Gastrocnemius medialis (tissue), 3 donors: ENCODE measurements around a stretch of chr13.

DNA sequence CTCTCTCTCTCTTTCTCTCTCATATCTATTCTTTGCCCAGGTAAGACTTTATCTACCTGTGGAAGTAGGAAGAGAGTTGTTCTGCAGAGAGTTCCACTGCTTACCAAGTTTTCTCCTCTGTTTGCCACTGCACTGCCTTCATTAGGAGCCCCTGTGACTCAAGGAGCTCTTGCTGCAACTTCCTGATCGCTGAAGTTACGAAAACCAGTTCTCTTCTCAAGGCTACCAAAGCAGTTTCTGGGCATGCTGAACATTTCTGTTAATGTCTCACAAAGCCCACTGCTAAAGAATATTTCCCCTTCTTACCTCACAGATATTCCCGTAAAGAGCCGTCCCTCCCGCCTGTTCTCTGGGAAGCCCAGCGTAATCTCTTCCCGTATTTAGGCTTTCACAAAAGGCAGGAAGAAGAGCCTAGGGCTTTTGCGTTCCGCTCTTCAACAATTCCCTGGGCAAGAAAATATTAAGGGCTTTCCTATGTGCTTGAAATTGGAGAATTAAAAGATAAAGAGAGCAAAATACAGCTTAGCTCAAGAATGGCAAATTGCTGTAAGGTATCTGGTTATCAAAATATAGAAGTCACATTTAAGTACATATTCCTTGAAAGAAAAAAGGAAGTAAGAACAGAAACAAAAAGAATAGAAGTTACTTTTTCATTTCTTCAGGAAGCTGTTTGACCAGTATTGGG is 82.7 kb upstream of the OXGR1 start:
- PRO-cap: no peak
- RAMPAGE, long total RNA, 3 experiments: no peak in any of the 3 experiments

DNA sequence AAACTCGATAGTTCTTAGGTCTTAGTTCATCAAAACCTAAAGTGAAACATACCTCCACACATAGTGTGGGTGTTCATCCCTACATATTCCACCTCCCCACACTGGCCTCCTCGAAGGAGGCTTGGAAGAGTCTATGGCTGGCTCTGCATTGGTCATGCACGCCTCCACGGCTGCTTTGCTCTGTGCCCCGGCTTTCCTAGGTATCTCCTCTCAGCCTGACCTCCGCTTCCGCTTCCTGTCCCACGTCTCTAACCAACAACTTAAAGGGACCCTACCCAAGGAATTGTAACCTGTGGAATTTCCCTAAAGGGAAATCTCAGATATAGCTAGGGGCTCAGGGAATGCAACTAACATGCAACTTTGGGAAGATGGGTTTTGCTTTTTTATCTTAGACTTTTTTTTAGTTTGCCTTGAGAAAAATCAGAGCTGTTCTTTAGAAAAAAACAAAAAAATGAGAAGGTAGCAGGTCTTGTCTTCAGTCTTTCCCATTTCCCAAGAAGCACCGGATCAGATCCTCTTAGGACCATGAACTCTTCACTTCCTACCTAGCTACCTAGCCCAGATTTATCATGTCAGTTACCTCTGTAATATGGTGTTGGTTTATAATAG is 79.6 kb upstream of the MBNL2 start:
- PRO-cap: unidirectional peak, minus-strand start at position 177 of the sequence
- RAMPAGE, long total RNA, 3 experiments: no peak in any of the 3 experiments

DNA sequence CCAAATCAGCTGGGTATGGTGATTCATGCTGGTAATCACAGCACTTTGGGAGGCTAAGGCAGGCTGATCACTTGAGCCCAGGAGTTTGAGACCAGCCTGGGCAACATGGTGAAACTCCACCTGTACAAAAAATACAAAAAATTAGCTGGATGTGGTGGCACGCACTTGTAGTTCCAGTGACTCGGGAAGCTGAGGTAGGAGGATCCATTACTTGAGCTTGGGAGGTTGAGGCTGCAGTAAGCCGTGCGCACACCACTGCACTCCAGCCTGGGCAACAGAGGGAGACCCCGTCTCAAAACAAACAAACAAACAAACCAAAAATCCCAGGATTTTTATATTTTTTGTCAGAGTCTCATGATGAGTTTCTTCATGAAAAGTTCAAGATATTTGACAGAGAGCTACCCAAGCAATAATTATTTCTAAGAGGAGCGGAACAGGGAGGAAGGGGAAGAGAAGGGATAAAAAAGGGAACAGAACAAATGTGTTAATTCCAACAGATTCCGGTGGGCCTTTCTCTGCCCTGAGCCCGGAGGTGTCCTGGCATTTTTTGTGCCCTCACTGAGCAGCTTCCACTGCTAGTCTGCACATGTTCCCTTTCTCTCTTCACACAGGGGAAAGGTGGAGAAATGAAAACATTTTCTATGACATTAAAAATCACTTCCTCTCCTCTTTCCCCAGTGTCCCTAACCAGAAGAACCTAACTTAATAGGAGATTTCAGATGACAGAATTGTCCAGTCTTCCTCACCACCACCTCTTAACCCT is 83.5 kb downstream of the MBNL2 start:
- PRO-cap: no peak
- RAMPAGE, long total RNA, 3 experiments: no peak in any of the 3 experiments

GRCh38 chr13:97344663-97344988 is 89.3 kb upstream of the RAP2A start:
- PRO-cap: unidirectional peak, plus-strand start at chr13:97344891
- RAMPAGE, long total RNA, 3 experiments: no peak in any of the 3 experiments

- PRO-cap: bidirectional peak, plus-strand start at chr13:97433463, minus-strand start at chr13:97432976
- RAMPAGE, long total RNA, 3 experiments: no peak in any of the 3 experiments
These were observed 1.3 kb upstream of the RAP2A start for GRCh38 chr13:97432653-97433067.

DNA sequence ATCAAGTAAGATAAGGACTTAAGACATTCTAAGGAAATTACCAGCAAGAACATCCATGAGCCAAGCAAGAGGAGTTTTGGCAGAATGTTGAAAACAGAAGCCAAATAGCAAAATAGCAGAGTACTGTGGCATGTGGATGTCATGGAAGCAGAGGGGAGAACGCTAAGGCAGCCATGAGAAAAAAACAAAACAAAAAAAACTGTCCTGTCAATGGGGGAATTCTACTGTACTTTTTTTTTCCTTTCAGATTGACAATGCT is 104.4 kb downstream of the RAP2A start:
- PRO-cap: no peak
- RAMPAGE, long total RNA, 3 experiments: no peak in any of the 3 experiments

- PRO-cap: no peak
- RAMPAGE, long total RNA, 3 experiments: no peak in any of the 3 experiments
These were observed 14.4 kb downstream of the IPO5 start for GRCh38 chr13:97967942-97968288.

DNA sequence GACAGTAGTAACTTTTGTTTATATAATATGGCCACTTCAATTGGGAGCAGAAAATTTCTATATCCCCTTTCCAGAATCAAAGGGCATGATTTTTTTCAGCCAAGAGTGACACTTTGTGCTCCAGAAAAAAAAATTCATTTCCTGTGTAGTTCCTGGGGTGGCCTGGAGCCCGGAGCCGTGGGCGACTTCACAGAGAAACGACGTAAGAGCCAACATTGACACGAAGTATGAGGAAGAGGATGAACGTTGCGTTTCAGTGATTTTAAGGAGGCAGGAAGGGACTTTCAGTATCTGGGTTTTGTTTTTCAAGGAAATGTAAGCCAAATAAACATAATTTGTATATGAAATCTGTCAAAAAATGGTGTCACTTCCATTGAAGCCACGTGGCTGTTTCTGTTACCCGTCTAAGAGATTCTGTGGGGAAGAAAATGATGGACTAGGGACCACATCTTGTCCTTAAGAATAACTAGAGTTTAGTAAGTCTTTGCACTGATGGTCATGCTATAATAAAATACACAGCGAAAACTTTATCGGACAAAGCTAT is 187.5 kb downstream of the STK24 start:
- PRO-cap: no peak
- RAMPAGE, long total RNA, 3 experiments: no peak in any of the 3 experiments

DNA sequence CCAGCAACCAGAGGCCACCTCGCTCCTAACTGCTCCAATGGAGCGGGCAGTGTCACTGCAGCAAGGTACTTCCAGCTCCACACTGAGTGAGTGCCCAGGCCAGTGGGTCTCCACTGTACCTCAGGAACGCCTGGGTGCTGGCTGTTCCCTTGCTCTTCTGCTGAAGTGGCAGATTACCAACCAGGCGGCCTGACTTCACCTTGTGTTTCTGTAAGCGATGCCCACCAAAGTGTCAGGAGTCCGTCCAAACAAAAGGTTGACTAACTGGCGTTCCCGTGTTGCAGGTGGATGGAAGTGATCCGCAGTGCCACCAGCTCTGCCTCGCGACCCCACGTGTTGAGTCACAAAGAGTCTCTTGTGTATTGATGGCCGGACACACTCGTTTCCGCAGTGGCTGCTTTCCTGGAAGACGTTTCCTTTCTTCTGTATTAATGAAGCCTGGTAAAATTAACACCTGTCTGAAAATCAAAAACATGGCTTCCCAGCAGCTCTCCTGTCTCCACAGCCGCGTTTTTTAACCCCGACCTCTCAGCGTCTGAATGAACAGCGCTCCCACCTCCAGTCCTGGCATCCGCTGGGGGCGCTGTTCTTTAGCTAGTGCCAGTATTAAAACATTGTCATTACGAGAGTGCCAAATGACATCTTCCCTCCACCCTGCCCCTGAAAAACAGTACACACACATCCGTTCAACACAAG is 128.8 kb downstream of the STK24 start:
- PRO-cap: no peak
- RAMPAGE, long total RNA, 3 experiments: no peak in any of the 3 experiments

DNA sequence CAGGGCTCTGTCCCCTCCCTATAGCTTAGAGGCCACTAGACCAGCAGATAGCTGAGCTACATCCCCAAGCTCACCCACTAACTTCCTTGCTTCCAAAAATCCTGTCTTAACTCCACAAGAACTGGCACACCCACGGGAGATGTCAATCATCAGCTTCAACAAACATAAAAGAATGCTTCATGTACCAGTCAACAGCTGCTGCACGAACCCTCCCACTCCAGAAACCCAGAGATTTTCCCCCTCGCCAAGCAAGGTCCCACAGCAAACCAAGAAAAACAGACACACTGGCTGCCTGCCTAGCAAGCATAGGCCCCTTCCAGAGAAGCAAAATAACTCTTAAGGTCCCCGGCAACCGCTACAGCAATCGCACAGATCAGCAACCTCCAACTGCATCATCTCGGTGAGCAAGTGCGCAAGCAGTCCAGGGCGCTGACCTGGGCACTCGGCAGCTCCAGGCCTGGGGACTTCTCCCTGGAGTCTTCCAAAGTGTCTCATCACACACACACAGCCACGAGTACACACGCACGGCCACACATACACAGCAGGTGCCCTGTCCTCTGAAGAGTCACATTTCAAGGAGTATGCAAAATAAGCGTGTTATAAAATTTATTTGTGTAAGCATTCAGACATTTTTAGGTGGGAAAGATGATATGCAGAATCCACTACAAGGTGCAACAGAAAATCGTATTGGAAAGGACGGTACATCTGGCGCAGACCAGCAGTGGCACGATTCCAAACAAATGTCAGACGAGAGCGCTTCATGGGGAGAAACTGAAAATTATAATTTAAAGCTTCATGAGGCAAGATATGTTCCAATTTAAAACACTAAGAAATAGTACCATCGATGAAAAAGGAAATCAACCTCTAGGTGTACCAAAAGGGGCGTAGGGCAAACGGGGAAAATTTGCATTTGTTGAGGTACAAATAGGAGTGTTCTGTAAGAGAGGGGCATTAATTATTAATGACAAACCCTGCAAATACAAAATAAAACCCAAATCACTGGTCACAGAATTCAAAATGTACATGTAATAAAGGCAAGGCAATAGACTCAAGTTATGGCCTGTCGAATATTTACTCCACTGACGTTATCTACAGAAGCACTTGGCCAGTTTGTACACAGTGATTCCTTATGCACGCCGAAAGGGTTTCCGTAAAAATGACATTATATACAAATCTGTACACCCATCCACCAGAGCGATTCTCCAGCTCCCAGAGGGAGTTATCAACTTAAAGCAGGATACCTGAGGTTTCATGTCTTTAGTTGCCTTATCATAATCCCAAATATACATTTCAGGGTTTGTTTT is 124.9 kb downstream of the STK24 start:
- PRO-cap: no peak
- RAMPAGE, long total RNA, 3 experiments: no peak in any of the 3 experiments

DNA sequence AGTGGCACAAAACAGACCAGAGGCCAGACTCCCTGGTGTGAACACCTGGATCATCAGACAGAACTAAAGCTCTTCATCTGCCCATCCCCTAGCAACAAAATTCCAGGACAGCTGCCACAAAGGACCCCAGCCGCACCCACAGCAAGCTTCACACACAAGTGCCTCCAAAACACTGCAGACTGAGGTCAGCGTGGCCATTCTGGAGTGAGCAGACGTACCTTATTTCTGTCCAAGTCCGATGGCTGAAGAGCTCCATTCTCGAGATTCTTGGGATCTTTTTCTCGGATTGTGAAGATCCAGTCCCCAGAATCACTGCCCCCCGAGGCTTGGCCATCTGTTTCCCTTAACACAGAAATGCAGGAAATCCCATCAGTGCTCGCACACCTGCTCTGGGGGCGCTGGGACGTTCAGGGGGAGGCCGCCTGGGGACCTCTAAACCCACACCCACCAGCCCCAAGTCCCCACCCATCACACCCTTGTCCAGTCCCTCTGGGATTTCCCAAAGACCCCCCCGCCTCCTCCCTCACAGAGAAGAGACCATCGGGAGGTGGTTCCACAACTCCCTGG is 115.3 kb downstream of the STK24 start:
- PRO-cap: no peak
- RAMPAGE, long total RNA, 3 experiments: no peak in any of the 3 experiments

- PRO-cap: no peak
- RAMPAGE, long total RNA, 3 experiments: no peak in any of the 3 experiments
These were observed 81.0 kb downstream of the STK24 start for GRCh38 chr13:98495445-98496703.

GRCh38 chr13:98557260-98557809 is 19.6 kb downstream of the STK24 start:
- PRO-cap: no peak
- RAMPAGE, long total RNA, 3 experiments: no peak in any of the 3 experiments

DNA sequence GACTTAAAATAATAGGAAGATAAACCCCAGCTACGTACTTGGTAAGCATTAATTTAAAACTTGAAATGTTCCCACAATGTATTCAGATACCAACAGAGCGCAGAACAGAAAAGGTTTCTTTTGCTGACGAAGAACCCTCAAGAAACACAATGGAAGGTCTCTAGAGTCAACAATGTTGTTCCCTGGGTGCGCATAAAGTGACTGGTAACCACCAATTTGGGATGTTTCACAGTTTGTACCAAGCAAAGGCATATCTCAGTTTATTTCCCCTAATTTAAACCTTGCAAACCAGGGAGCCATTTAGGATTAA is 6.5 kb downstream of the STK24 start:
- PRO-cap: no peak
- RAMPAGE, long total RNA, 3 experiments: no peak in any of the 3 experiments

- PRO-cap: no peak
- RAMPAGE, long total RNA, 3 experiments: no peak in any of the 3 experiments
These were observed 1.5 kb downstream of the STK24 start for GRCh38 chr13:98575286-98575874.

- PRO-cap: no peak
- RAMPAGE, long total RNA, 3 experiments: no peak in any of the 3 experiments
These were observed 76.2 kb upstream of the SLC15A1 start for GRCh38 chr13:98828560-98829090.

GRCh38 chr13:98892536-98893054 is 85.3 kb downstream of the DOCK9 start:
- PRO-cap: no peak
- RAMPAGE, long total RNA, 3 experiments: no peak in any of the 3 experiments

DNA sequence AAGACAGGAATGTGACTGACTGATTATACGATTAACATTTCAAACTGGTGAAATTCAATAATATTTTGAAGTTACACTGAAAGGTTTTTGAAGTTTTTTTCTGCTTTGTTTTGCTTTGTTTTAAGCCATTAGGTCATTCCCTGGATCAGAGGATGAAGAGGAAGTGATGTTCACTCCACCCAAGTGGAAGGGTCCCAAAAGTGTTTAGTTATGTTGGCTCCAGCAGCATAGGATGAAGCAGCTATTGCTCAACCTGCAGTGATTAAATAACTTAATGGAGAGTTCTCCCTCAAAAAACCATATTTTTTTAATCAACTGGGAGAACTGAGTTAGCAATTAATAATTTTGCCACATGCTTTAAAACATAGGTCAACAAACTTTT is 49.6 kb downstream of the DOCK9 start:
- PRO-cap: no peak
- RAMPAGE, long total RNA, 3 experiments: no peak in any of the 3 experiments

DNA sequence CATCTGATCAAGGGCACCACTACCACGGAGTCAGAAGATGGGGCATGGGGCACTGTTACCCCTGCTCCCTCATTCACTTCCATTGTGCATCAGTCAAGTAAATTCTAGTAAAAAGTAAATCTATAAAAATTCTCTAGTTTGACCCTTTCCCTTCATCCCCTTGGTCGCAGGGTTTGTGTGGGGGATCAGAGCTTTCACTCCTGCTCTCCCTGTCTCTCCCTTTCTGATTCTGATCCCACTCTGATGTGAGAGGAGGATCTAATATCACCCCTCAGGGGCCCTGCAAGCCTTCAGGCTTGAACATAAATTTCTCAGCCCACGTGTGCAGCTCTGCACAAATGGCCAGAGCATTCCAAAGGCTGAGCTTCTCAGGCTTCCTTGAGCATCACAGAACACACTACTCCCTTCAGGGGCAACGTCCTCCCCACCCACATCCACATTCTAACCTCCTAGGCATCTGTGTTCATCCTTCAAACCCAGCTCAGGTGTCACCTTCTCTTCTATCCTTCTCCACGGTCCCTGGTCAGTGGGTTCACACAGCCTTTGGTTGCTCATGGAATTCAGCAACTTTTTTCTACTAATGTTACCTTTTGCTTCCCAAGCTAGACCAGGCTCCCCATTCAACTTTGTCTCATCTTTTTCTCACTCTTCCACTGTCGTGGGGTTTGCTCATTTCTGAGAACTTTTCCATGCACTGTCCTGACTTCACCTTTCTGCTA is 24.3 kb upstream of the DOCK9 start:
- PRO-cap: no peak
- RAMPAGE, long total RNA, 3 experiments: no peak in any of the 3 experiments

DNA sequence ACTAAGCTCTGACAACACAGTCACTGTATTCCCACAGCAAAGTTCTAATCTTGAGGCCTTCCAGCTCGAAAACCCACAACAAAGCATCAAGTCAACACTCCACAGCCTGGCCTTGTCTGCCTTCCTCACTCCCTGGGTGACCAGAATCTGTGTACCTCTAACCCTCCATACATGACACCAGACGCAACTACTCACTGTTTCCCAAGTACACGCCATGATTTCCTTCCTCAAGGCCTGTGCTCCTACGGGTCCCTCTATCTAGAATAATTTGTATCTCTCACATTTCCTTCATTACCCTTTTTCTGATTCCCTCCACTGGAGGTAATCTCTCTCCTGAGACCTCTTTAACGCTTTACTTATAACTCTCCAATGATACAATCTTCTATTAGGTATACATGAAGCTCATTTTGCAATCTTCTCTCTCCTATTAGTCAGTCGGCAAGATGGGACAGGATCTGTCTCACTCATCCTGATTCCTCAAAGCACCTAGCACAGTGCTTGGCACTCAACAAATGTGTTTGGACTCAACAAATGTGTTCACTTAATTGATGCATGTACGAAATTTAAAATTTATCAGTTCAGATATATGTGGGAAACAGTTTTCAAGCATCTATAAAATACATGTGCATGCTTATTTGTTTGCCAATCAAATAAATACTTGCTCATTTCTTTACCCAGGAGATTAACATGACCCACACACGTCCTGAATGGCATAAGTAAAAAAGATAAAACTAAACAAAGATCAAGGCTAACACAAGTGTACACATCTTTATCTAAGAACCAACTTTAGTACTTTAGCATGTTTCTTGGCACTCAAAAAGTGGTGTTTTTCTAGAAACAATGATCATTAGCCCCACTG is 87.7 kb upstream of the DOCK9 start:
- PRO-cap: no peak
- RAMPAGE, long total RNA, 3 experiments: no peak in any of the 3 experiments